ENCODE data around the genes IRF2BPL, POMT2 and AHSA1.

DNA sequence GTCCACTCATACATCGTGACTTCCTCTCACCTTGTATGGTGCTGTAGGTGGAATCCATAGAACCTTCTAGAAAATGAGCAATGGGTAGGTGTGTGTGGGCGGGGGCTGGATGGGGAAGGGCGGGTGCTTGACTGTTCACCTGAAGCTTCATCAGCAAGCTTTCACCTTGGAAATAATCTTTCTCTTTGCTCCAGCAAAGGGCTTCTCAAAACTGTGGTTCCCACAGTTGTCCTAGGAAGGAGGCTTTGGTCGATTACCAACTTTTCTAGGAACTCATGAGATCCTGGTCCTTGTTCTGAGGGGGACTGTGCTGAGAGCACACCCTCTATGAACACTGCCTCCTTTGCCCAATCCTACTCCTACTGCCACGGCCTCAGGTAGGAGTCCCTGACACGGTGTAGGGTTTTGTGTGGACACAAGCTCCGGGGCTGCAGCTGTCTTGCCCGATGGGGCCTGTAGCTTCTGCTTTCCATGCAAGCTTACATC is 38.4 kb upstream of the ESRRB start:
- PRO-cap, 3 experiments: no peak in any of the 3 experiments
- RAMPAGE, long total RNA: no peak

GRCh38 chr14:77000093-77001284 is 28.0 kb downstream of the IRF2BPL start:
- PRO-cap, 3 experiments: peak in 1 of 3 experiments; most common minus-strand start chr14:77000753 (in 1)
- RAMPAGE, long total RNA: no peak

GRCh38 chr14:77014086-77014718 is 14.3 kb downstream of the IRF2BPL start:
- PRO-cap, 3 experiments: no peak in any of the 3 experiments
- RAMPAGE, long total RNA: no peak

DNA sequence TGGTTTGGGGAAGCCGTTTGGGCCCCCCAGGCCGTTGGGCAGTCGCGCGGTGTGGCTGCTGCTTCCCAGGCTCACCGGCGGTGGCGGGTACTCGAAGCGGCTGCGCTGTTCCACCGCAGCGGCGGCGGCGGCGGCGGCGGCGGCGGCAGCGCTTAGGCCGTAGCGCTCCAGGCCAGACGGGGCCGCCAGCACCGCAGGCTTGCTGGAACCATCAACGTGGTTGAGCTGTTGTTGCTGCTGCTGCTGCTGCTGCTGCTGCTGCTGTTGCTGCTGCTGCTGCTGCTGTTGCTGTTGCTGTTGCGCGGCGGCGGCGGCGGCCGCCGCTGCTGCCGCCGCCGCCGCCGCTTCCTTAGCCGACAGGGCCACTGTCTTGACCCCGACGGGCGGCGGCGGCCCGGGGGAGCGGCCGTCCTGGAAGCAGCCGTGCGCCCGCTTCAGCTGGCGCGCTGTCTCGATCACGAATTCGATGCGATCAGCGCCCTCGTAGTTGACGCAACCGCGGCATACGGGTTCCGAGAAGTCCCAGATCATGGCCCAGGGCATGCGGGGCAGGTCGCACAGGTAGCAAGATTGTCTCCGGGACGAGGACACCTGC is 1.2 kb downstream of the IRF2BPL start:
- PRO-cap, 3 experiments: peak in 3 of 3 experiments; most common plus-strand start position 118 of the sequence (in 2); most common minus-strand start position 82 of the sequence (in 3)
- RAMPAGE, long total RNA: no peak

DNA sequence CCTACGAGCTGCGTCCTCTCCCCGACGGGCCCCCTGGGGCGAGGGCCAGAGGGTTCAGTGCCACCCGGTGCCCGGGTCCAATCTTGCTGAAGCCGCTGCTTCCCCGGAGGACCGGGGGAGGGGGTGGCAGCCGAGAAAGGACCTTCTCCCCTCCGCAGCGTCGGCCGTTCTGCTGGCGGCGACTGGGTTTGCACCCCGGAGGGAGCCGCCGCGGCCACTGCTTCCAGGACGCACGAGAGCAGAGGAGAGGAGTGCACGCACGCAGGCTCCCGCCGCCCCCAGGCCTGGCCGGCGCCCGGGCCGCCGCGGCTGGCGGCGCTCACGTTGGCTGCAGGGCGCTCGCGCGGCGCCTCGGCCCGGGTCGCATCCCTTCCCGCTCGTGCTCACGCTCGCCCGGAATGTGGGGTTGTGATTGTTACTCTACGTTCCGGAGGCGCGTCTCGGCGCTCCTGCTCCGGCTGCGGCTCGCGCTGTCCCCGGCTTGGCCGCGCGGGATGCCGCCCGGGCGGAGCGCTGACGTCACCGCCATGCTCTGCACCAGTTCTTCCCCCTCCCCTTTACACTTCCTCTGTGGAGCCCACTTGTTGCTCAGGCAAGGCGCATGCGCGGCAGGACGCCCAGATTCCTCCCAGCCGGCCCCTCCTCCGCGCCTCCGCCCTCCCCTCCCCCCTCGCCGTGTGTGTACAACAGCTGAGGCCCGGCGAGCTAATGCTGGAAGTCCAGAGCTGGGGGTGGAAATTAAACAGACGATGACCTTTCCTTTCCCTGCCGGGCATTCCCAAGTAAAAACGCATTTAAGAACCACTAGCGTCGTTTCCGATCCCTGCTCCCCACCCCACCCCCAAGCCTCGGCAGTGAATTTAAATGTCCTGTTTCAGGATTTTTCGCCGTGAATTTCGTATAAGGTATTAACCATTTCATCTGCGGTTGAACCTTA is at the start of gene IRF2BPL:
Gene IRF2BPL (minus strand): TSS at position 478 of the 937 bp plus-strand sequence.
- PRO-cap, 3 experiments: peak in 3 of 3 experiments; most common plus-strand start position 682 of the sequence (in 1); most common minus-strand start position 472 of the sequence (in 2)
- RAMPAGE, long total RNA: no peak

DNA sequence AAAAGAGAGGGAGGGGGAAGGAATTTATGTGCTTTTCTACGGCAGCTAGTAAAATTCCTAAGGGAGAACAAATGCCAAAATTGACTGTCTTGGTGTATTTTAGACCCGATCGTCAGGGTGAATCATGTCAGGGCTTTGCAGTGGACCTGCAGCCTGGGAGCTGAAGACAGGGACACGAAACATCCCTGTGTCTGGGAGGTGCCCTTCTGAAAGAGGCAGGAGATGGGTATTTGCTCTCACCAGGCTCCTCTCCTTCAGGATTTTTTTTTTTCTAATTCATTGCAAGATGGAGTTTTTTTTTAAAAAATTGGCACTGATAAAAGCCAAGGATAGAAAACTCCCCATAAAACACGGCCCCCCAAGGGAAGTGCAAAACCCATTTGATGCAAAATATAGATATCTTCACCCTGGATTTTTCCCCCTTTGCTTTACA is 10.5 kb upstream of the IRF2BPL start:
- PRO-cap, 3 experiments: no peak in any of the 3 experiments
- RAMPAGE, long total RNA: no peak

DNA sequence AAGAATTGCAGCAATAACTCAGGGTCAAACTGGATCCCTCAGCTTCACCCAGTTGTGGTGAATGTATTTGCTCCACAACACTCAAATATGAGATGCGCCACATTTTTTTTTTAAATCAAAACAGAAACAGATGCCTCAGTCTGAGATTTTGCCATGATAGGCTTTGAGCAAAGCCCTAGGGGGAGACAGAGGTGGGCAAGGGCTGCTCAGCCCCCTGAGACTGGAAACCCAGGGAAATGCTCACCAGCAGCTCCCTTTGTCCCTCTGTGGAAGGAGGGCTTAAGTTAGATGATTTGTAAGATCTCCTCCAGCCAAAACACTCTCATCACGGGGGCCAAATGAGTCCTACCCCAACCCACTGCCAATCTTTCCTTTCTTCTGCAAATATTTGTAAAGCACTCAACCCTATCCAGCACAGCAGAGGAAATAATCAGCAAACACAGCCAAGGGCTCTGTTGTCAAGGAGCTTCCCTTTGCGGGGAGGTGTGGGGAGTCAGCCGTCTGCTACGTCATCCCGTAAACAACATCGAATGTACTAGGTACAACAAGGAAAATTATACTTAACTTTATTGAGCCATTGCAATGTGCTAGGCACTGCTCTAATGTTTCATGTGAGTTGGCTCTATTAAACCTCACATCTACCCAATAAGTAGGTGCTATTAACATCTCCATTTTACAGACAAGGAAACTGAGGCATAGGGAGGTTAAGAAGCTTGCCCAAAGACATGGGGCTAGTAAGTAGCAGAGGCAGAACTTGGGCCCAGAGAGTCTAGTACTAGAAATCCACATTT is 22.7 kb downstream of the TMEM63C start:
- PRO-cap, 3 experiments: no peak in any of the 3 experiments
- RAMPAGE, long total RNA: no peak

DNA sequence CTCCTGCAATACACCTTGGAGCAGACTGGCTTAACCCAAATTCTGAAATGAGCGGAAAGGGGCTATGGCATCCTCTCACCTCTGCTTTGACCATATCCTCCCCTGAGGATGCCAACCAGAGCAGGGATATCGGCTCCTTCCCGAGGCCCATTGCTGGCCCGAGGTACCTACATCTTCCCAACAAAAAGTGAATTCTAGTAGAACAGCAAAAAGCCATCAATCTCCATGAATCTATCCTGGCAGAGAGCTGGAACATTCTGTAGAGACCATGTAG is 36.8 kb downstream of the NGB start:
- PRO-cap, 3 experiments: no peak in any of the 3 experiments
- RAMPAGE, long total RNA: no peak

DNA sequence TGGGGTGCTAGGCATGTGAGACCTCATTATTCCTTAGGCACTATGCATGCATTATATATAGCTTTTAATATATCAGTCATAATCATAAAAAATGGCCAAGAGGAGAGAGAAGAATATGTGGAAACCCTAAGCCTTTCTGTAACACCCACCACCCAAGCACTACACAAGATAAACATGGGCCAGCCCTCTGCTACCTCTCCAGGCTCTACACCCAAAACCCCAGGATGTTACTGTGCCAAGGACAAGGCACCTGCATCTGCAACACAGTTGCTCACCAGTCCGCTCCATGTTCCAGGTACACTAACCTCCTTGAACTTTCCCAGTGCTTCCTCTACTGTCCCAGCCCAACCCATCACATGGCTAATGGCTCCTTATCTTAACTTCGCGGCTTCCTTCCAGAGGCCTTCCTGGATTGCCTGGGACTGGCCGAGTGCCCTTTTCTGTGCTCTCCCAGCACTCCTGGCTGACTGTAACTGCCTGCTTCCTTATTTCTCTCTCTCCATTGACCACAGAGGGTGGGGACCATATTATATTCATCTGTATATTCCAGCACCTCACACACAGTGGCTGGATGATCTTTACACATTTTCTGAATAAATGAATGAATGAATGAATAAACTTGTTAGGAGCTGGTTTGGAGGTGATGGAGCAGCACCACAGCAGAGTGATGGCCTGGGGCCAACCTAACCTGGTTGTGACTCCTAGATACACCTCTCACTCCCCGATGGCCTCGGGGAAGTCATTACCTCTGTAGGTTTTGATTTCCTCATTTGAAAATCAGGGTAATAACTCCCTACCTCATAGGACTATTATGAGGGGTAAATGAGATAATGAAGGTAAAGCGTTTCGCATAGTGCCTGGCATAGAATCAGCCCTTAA is 20.9 kb downstream of the POMT2 start:
- PRO-cap, 3 experiments: no peak in any of the 3 experiments
- RAMPAGE, long total RNA: no peak

DNA sequence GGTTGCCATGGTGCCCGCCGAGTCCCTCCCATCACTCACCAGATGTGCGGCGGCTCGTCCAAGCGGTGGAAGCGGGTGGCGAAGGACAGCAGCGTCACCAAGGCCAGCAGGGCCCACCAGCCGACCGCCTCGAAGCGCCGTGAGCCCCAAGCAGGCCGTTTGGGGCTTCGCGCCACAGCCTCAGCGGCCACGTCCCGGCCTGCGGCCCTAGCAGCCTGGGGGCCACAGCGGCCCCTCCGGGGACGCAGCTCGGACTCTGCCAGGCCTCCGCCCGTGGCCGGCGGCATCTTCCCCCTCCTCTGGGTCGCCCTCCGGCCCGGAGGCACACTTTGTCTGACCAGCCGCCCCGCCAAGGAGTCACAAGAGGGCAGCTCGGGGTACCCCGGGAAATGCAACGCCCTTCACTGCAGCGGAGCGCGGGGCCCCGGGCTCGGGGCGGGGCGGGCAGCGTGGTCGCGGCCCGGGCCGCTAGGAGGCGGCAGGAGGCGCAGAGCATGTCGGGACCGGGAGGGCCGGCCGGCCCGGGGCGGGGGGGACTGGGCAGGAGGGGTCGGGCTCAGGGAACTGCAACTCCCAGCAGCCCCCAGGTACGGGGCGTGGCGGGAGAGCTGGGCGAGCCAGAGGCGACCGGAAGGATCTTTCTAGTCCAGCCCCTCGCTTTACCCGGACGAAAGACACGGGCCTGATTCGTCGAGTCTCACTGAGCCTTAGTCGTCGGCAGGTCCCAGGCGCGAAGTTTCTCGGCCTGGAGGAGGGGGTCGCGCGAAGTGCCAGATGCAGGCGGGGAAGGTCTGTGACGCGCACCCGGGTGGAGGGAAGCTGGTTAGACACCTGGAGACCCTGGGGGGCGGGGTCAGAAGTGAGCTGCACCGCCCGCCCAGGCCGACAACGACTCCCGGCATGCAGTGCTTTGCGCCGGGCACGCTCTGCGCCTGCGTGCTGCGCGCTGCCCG is at the start of gene POMT2:
Gene POMT2 (minus strand): TSS at position 489 of the 953 bp plus-strand sequence.
- PRO-cap, 3 experiments: peak in 3 of 3 experiments; most common plus-strand start position 41 of the sequence (in 3); most common minus-strand start position 887 of the sequence (in 2)
- RAMPAGE, long total RNA: no peak

DNA sequence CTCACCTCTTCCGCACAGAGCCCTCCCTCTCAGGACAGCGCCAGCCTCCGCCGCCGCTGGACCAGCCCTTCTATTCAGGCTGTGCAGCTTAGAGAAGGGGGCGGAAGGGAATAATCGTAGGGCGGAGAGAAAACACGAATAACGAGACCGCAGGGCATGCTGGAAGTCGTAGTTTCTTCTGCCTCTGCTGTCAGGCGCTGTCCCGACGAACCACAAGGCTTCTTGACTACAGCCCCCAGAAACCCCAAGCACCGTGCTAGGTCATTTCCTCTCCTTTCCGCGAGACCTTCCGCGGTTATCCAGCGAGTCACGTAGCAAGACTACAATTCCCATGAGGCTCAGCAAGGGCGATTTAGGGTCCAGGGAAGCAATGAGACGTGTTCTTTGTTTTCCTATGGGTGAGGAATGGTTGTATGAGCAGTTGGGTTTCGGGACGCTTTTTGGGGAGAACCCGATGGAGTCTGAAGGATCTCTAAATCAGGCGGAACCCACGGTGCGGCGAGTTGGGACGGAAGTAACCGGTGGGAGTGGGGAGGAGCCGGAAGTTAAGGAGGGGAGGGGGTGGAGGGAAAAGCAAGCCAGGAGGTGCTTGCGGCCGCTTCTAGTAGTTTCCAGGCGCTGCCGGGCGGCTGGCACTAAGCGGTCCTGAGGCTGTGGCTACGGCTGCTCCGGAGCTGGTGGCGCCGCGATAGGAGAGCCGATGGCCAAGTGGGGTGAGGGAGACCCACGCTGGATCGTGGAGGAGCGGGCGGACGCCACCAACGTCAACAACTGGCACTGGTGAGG is at the start of gene AHSA1:
Gene AHSA1 (plus strand): TSS at position 604 of the 786 bp plus-strand sequence.
- PRO-cap, 3 experiments: peak in 3 of 3 experiments; most common plus-strand start position 344 of the sequence (in 3); most common minus-strand start position 83 of the sequence (in 1)
- RAMPAGE, long total RNA: start-site peak on the plus strand centred at position 610 of the sequence, 123 bp wide, 1,472 and 731 reads in 2 replicates

GRCh38 chr14:77554624-77555108 is 56.0 kb upstream of the ISM2 start:
- PRO-cap, 3 experiments: no peak in any of the 3 experiments
- RAMPAGE, long total RNA: no peak

GRCh38 chr14:77589130-77589329 is 27.4 kb downstream of the SPTLC2 start:
- PRO-cap, 3 experiments: no peak in any of the 3 experiments
- RAMPAGE, long total RNA: no peak

DNA sequence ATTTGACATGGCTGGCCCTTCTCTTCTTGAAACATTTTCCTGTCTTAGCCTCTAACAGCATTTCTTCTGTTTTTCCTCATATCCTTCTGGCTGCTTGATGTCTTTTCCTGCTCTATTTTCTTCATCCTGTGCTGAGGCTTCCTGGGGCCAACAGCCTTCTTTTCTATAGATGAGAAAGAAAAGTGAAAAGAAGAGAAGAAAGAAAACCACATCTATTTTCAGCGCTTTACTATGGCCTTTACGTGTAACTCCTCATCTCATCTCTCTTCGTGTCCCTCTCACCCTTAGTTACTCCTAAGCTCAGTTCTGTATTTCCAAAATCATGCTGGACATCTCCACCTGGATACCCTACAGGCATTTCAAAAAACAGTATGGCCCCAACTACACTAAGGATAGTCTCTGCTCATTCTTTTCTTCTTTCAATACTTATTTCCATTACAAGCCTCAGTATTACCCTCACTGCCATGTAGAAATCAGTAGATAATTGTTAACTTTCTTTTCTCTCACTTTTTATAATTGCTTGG is 20.1 kb downstream of the ALKBH1 start:
- PRO-cap, 3 experiments: no peak in any of the 3 experiments
- RAMPAGE, long total RNA: no peak

DNA sequence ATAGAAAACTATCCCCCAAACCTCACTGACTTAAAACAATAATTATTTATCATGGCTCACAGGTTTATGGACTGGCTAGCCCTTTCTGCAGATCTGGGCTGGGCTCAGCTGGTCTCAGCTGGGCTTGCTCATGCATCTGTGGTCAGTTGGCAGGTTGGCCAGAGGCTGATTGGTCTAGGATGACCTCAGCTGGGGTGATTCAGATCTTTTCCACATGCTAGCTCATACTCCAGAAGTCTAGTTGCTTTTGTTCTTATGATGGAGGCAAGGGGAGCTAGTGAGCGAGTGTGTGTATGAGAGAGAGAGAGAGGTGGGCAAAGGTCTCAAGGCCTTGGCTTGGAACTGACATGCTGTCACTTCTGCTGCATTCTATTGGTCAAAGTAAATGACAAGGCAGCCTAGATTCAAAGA is 181.2 kb upstream of the NRXN3 start:
- PRO-cap, 3 experiments: peak in 1 of 3 experiments; most common plus-strand start position 250 of the sequence (in 1)
- RAMPAGE, long total RNA: no peak

DNA sequence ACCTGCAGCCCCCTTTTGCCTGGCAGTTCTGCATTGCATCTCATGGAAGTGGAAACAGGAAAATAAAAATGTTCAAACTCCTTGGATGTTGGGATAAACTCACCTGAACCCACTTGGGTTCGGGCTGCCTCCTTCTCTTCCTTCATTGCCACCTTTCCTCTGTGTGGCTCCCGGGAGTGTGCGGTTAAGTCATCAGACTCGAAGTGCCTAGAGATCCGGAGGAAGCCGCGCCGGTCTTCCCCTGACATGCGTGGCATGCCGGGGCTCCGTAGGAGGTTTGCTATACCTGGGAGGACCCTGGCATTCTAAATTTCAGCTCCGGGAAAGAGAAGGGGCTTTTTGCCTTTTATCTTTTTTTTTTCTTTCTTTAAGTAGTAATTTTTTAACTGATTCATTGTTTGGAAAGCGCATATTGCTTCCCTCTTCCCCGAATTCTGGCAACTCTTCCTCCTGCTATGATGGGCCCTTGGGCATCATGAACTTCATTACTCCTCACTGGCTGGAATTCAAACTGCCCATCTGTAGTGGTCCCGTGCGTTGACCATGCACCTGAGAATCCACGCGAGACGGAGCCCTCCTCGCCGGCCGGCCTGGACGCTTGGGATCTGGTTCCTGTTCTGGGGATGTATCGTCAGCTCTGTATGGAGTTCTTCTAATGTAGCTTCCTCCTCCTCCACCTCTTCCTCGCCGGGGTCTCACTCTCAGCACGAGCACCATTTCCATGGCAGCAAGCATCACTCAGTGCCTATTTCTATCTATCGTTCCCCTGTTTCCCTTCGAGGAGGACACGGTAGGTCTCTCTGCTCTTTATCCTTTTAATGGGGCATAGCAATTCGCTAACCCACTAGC is 931.3 kb downstream of the DIO2 start:
- PRO-cap, 3 experiments: peak in 1 of 3 experiments; most common plus-strand start position 195 of the sequence (in 1); most common minus-strand start position 205 of the sequence (in 1)
- RAMPAGE, long total RNA: no peak

DNA sequence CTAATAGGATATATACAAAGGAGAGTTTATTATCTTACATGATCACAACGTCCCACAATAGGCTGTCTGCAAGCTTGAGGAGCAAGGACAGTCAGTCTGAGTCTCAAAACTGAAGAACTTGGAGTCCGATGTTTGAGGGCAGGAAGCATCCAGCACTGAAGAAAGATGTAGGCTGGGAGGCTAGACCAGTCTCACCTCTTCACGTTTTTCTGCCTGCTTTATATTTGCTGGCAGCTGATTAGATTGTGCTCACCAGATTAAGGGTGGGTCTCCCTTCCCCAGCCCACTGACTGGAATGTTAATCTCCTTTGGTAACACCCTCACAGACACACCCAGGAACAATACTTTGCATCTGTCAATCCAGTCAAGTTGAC is 19.5 kb upstream of the DIO2 start:
- PRO-cap, 3 experiments: no peak in any of the 3 experiments
- RAMPAGE, long total RNA: no peak

- PRO-cap, 3 experiments: no peak in any of the 3 experiments
- RAMPAGE, long total RNA: no peak
These were observed 41.6 kb downstream of the CEP128 start for GRCh38 chr14:80899846-80900401.

DNA sequence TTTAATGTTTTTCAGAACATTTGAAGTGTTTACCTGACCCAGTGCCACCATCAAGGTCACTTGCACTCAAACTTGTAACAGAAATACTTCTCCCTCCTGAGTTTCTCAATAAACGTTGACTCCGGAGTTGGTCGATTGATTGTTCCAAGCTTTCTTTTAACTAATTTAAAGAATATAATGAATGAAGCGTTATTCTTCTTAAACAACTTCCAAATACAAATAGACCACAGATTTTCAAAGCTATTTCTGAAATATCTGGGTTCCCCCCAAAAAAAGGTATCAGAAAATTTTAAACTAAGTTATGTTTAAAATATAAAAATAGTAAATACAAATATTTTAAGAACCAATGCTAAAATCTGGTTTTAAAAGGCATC is 35.6 kb downstream of the CEP128 start:
- PRO-cap, 3 experiments: no peak in any of the 3 experiments
- RAMPAGE, long total RNA: no peak

DNA sequence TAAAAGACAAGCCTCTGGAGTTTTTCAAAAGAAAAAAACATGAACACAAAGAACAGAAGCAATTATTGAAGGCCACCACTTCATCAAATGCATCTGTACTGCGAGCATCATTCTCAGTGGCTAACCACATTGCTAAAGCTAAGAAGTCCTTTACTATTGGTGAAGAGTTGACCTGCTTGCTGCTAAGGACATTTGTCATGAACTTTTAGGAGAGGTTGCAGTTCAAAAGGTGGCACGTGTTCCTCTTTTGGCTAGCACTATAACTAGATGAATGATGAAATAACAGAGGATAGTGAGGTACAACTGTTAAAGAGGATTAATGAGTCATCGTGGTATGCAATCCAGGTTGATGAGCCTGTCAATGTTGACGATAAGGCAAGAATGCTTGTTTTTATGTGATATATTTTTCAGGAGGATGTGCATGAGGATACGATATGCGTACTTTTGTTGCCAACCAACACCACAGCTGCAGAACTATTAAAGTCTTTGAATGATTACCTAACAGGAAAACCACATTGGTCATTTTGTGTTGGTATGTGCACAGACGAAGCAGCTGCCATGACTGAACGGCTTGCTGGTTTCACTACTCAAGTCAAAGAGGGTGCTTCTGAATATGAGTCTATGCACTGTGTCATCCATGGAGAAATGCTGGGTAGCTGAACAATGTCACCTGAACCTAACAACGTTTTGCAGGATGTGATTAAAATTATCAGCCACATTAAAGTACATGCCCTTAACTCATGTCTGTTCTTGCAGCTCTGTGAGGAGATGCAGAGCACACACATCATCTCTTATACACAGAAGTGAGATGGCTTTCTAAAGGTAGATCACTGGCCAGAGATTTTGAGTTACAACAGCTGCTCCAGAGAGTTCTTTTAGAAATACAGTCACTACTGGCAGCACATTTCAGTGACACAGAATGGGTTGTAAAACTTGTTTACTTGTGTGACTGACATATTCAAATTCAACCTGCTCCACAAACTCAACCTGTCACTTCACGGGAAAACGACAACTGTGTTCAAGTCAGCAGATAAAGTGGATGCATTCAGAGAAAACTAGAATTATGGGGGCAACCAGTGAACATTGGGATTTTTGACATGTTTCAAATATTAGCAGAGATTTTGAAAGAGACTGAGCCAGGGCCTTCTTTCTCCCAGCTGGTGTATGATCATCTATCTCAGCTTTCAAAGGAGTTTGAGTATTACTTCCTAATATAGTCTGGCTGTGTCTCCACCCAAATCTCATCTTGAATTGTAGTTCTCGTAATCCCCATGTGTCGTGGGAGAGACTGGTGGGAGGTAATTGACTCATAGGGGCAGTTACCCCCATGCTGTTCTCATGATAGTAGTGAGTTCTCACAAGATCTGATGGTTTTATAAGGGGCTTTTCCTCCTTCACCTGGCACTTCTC is 10.3 kb downstream of the CEP128 start:
- PRO-cap, 3 experiments: no peak in any of the 3 experiments
- RAMPAGE, long total RNA: no peak